Measurements from ENCODE around the genes GYPE, MMAA and ZNF827.

GRCh38 chr4:143512843-143513177 is 692 bp upstream of the SMARCA5 start:
- RRBS: no CpG with 5 or more reads among the region's 12 CpGs

- RRBS: no CpG with 5 or more reads among the region's 16 CpGs
These were observed 410 bp upstream of the SMARCA5 start for GRCh38 chr4:143513178-143513405.

- RRBS: no CpG with 5 or more reads among the region's 3 CpGs
These were observed at the start of gene GYPE for GRCh38 chr4:143905201-143905688. TSS of gene GYPE (minus strand) at chr4:143905559.

- RRBS: 1% methylated on average over 19 of the region's 68 CpGs
These were observed 997 bp downstream of the OTUD4 start for GRCh38 chr4:145179089-145180094.

GRCh38 chr4:145532947-145533402 is 51.3 kb downstream of the SMAD1 start:
- RRBS: no CpG with 5 or more reads among the region's 4 CpGs

GRCh38 chr4:145618476-145619536 is at the start of gene MMAA:
TSS of gene MMAA (plus strand) at chr4:145619385.
- RRBS: under 1% methylated on average over 34 of the region's 79 CpGs

DNA sequence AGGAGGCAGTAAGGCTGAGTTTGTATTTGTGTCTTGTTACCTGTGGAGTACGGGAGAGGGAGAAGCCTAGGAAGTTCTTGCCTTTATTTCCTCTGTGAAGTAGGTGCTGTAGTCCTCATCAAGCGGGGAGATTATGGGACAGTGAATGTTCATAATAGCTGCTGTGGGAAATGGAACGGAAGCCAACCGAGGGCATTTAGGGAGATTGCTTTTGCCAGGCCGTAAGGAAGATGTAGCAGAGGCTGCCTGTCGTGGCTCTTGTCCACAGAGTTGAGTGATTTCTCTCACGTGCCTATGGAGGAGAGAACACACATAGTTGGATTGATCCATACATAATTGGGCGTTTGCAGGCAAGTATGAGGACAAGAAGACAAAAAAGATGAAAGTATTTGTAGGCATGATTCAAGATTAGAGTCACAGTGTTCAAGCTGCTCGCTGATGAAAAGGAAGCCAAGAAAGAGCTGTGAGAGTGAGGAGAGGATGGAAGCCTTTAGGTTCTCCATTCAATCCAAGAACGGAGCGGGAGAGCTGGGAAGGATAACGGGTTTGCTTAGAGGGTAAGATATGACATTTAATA is 29.5 kb upstream of the C4orf51 start:
- RRBS: no CpG with 5 or more reads among the region's 12 CpGs

DNA sequence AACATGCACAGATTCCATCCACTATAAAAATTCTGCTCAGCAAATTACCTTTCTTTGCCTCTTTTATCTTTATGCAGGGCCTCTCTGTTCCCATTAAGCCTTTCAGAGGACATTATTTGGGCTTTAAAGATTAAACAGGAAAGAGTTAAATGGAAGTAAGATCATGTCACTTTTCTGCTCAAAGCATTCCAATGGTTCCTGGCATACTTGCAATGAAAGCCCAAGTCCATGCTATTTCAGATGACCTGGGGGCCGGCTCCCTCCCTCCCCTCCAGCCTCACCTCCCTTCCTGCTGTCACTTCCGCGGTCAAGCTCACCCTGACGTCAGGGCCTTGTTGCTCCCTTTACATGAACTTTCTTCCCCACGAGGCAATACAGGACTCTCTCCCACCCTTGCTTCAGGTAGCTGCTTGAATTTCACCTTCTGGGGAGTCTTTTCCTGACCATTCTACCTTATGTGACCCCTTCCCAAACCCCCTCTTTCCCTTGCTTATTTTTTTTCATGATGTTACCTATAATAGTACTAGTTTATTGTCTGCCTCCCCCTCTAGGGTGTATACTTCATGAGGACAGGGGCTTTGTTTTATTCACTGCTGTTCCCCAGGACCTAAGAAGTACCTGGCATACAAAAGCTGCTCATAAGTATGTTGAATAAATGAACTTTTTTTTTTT is 125.7 kb downstream of the C4orf51 start:
- RRBS: no CpG with 5 or more reads among the region's 5 CpGs

DNA sequence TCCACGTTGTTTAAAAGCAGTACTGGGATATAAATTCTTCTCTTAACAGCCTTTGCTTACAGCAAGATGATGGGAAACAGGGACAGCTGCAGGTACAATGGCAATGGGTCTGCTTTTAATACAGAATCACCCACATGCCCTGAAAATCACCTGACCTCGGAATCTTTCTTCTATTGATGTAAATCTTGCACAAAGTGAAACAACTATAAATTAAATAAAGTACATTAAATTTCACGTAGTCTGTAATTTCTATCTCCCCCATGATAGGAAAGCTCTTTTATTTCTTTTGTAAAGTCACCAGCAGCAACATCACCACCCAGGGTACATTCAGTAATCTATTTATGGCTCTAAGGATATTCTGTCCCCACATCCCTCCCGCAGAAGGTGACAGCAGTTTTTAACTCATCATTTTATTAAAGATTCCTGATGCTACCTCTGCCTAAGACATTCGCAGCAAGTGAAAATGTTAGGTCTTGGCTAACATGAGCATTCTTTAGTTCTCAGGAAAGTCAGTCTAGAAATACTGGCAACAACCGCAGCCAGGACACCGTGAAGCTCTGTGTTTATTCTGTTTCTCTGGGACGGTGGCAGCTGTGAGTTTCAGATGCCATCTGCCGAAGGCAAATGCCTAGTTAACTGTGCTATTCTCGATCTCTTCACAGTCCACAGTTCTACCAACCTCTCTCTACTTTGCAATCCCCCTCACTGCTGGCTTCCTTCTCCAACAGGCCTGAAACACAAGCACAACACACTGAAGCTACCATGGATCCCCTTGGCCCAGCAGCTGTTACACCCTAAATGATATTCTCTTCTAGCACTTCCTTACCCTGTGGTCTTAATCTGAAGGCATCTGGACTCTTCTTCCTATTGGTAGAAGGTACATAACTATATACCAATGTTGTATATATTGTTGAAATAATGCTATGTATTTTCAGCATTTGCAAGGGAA is 119.0 kb downstream of the ZNF827 start:
- RRBS: no CpG with 5 or more reads among the region's 10 CpGs

GRCh38 chr4:145892043-145892611 is 46.5 kb downstream of the ZNF827 start:
- RRBS: no CpG with 5 or more reads among the region's 10 CpGs

DNA sequence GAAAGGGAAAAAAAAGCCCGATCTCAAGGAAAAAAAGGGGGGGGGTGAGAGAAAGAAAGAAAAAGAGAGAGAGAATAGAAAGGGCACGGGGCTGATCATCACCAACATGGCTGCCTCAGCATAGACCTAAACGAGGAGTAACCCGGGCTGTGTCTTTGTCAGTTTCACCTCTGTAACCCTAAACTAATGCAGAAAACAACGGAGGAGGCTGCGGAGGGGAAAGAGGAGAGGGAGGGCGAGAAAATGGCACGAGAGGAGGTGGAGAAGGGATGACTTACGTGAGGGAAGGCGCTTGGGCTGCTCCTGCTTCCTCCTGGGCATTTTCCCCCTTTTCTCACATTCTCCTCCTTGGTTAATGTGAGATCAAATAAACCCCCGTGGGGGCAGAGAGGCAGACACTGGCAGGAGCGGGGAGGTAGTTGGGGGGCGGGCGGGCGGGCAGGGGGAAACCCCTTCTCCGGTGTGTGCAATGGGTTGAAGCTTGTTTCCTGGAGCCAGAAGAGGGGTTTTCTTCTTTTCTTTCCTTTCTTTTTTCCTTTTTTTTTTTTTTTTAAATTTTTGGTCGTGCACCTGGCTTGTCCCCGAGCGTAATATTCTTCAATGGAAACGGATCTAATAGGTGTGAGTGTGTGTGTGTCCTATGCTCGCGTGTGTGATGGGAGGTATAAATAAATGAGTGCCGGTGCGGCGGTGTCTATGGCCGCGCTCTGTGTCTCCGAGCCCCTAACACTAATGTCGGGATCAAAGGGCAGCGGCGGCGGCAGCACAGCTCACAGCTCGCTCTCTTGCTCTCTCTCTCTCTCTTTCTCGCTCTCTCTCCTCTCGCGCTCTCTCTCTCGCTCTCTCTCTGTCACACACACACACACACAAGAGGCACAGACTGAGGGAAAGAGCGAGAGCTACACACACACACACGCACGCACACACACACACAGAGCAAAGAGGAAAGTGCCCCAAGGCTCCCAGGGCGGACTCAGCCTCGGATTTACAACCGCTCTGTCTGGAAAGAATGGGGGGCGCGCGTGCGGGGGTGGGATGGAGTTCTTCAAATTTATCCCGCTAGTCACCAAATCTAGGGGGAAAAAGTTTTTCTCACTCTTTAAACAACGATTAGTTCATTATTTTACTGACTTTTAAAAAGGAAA is at the start of gene ZNF827:
ZNF827 (minus strand) TSS at position 737 of the 1,145 bp plus-strand sequence.
- RRBS: no CpG with 5 or more reads among the region's 49 CpGs

DNA sequence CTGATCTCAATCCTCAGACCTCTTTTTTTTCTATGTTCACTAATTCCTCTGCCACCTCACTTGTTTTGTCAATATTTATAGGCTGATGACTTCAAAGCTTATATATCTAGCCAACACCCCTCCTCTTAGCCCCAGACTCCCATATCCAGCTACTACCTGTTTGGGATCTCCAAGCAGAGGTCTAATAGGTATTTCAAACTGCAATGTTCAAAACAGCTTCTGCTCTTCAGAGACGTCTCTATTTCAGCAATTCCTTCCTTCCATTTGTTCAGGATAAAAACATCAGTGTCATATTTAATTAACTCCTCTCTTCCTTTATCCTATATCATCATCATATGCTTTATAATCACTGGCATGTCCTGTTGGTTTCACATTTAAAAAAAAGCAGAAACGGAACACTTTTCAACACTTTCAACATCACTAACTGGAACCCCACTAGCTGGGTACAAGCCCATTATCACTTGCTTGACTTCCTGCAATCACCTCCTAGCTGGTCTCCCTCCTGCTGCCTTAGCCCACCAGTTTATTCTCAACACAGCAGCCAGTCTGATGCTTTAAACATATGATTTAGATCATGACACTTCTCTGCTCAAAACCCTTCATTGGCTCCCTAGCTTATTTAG is 116.5 kb upstream of the LSM6 start:
- RRBS: no CpG with 5 or more reads among the region's 2 CpGs

DNA sequence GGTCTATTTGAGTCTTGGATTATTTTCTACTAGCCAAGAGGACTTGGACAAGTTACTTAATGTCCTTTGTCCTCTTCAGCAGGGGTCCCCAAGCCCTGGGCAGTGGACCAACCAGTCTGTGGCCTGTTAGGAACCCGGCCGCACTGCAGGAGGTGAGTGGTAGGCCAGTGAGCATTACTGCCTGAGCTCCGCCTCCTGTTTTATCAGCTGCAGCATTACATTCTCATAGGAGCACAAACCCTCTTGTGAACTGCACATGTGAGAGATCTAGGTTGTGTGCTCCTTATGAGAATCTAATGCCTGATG is 151.4 kb downstream of the REELD1 start:
- RRBS: no CpG with 5 or more reads among the region's 3 CpGs

- RRBS: no CpG with 5 or more reads among the region's 11 CpGs
These were observed 113.9 kb downstream of the SLC10A7 start for GRCh38 chr4:146407396-146408586.

- RRBS: under 1% methylated on average over 11 of the region's 20 CpGs
These were observed 714 bp upstream of the SLC10A7 start for GRCh38 chr4:146522528-146522780.

GRCh38 chr4:146654820-146655545 is 16.3 kb downstream of the POU4F2 start:
- RRBS: 3% methylated on average over 42 of the region's 73 CpGs

DNA sequence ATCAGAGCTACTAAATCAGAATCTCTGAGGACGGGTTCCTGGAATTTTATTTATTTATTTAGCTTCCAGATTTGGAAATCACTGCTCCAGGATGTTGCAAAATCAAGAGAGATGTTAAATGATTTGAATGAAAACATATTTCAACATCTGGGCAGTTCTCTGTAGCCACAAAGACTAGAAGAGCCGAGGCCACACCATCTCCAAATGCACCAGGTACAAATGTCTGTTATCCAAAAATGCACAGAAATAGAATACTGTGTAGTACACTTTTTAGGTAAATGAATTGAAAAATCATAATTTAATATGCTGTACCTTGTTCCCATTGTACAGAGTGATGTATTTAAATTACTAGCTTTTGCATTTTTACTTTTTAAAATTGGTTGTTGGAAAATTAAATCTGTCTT is 151.1 kb upstream of the TTC29 start:
- RRBS: no CpG with 5 or more reads among the region's 2 CpGs

DNA sequence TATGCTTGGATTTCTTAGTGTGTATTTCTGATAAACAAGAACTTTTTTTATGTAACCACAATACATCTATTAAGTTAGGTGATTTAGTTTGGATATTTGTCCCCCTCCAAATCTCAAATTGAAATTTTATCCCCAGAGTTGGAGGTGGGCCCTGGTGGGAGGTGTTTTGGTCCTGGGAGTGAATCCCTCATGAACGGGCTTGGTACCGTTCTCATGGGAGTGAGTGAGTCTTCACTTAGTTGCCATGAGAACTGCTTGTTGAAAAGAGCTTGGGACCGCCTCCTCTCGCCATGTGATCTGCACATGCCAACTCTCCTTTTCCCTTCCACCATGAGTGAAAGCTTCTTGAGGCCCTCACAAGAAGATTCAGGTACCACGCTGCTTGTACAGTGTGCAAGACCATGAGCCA is 201.3 kb upstream of the TTC29 start:
- RRBS: no CpG with 5 or more reads among the region's 5 CpGs

DNA sequence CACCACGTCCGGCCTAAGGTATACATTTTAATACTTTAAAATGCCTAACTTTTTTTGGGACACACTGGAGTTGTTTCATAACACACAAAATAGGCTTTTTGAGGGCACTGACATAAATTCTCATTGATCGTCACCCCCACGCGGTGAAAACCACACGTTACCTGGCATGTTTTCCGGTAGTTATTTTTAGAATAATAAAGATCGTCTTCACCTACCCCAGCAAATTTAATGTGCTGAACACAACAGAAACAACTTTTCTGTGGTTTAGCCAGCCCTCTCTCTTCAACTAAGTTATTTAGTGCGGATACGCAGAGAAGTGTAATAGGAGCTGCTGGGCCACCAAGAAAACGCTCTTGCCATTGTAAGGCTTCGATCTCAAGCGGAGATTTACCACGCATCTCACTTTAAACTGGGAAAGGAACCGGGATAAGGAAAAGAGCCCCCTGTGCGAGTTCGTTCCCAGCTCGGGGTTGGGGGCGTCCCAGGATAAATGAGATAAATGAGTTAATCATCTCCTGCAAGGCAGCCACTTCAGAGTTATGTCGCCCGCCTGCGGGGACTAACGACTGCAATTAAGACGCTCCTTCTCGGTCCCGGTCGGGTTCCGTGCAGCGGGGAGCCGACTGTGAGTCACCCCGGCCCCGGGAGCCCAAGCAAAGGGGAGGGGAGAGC is 597 bp upstream of the ARHGAP10 start:
- RRBS: 0% methylated on average over 4 of the region's 32 CpGs

DNA sequence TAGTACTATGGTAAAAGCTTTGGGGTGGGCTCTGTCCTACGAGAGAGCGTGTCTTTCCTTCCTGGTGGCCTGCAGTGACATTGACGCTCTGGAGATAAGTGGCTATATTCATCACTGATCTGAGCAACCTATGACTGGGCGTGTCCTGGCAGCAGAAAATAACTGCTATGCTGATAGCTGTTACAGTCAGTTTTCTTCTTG is 44.9 kb downstream of the ARHGAP10 start:
- RRBS: no CpG with 5 or more reads among the region's 4 CpGs